Airway epithelial cell (primary cell): ENCODE results near the gene HSPA4L.

- RAMPAGE, long total RNA, result no peak
Measured at GRCh38 chr4:123588580-123588916, 192.0 kb downstream of the SPRY1 start.

DNA sequence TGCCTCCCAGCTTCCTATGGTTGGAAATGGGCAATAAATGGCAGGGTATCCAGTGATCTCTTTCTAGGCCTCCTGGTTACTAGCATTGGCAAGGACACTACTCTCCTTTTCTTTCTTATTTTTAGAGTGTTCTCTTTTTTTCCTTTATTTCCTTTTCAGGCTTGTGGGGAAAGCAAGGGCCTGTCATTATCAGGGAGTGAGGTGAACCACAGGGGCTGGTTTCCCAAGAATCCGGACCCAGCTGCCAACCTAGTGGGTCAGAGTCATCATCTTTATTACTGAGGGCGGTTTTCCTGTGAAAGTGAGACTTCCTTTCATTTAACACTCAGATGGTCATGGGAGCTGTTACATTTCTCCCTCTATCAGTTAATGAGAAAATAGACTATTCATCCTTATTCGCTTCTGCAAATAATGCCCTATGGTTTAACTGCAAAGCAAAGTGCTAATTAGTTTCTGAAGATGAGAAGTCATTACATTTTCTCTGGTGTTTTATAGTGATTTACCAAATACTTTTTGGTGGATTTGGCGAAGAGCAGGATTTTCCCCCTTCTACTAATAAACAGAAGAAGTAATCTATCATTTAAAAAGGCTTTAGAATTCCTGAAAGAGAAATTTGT is 224.8 kb downstream of the SPRY1 start:
- RAMPAGE, long total RNA, result no peak

- RAMPAGE, long total RNA, result no peak
Measured at GRCh38 chr4:123892775-123893584, 496.4 kb downstream of the SPRY1 start.

GRCh38 chr4:124083760-124084231 is 628.7 kb downstream of the ANKRD50 start:
- RAMPAGE, long total RNA, result no peak

DNA sequence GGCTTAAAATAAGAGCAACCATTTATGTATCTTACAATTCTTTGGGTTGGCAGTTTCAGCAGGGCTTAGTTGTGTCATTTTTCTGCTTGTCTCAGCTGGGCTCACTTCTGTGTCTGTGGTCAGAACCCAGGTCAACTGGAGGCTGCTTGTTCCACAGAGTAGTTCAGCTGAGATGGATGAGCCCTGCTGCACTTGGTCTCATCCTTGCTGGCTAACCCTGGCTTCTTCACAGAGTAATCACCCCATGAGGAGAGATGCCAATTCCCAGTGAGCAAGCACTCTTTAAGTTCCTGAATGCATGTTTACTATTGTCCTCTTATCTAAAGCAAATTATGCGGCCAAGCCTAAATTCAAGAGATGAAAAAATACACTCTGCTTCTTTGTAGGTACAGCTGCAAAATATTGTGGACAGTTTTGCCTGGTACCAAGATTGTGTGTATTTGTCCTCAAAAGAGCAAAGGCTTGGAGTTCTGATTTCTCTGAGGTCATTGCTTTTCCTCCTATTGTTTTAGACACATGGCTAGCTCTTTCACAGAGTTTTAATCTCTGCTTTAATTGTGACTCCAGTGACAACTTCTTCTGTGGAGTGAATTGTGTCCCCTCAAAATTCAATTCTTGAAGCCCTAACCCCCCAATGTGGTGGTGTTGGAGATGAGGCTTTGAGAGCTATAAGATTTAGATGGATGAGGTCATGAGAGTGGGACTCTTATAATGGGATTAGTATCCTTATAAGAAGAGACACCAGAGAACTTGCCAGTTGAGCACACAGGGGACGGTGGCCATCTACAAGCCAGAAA is 236.6 kb upstream of the ANKRD50 start:
- RAMPAGE, long total RNA, result no peak

- RAMPAGE, long total RNA, result start-site peak on the plus strand at chr4:127782276-127782361, 546 and 224 reads in 2 replicates
Measured at GRCh38 chr4:127781618-127782452, at the start of gene HSPA4L. TSS of gene HSPA4L (plus strand) at chr4:127782322.

- RAMPAGE, long total RNA, result no peak
Measured at GRCh38 chr4:127964406-127964954, 493 bp downstream of the MFSD8 start.

DNA sequence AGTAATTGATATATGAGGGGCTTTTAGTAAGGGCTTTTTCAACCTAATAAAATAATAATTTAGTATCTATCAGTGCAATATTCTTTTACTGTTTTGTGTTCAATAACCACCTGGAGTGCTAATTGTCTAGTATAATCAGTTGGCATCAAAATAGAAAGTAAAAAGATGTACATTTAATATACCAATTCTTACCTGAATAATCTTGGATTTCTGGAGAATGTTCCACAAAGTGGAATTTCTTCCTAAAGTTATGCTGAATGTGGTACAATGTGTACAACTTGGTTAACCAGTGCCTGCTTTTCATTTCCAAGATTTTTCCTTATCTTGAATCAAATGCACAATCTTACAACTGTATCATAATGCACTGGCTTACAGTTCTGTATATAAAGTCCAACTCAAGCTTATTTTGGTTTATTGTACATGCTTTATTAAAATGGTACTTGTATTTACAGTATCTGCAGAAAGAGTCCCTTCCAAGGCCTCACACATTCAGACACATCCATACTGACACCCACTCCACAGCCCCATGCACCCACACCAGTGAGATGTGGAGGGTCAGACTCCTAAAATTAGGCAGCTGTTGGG is 17.8 kb downstream of the PGRMC2 start:
- RAMPAGE, long total RNA, result no peak

DNA sequence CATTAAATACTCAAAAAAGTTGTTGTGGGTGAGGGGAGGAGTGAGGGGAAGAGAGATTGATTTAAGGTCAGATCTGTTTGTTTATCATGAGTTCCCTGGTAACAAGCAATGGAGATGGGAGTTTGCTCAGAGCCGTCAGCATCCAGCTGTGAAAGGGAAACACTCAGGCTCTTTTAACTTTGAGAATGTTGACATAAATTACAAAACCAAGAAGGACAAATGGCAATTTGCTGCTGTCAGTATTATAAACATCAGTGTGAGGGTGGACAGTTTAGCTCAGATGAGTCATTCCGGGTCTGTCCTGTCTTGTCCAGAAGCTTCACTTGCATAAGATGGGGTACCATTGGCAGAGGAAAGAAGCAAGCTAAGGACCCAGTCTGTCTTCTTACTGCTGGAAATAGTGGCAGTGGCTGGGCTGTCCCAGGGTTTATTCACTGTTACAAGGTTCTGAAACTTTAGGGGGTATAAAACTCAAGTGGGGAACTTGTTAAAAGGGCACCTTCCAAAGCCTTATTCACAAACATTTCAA is 98.4 kb upstream of the PGRMC2 start:
- RAMPAGE, long total RNA, result no peak

- RAMPAGE, long total RNA, result no peak
Measured at GRCh38 chr4:128757539-128758124, 51.9 kb upstream of the JADE1 start.

- RAMPAGE, long total RNA, result no peak
Measured at GRCh38 chr4:128810426-128810913, 970 bp downstream of the JADE1 start.

DNA sequence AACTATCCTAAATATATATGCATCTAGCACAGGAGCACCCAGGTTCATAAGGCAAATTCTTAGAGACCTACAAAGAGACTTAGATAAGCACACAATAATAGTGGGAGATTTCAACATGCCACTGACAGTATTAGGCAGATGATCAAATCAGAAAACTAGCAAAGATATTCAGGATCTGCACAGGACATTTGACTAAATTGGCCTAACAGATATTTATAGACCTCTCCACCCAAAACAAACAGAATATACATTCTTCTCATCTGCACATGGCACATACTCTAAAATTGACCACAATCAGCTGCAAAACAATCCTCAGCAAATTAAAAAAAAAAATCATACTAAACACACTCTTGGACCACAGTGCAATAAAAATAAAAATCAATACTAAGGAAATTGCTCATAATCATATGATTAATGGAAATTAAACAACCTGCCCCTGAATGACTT is 109.4 kb downstream of the JADE1 start:
- RAMPAGE, long total RNA, result no peak

GRCh38 chr4:133150182-133151270 is 1.4 kb downstream of the PCDH10 start:
- RAMPAGE, long total RNA, result no peak

- RAMPAGE, long total RNA, result no peak
Measured at GRCh38 chr4:133886547-133886989, 315.0 kb downstream of the PABPC4L start.

- RAMPAGE, long total RNA, result no peak
Measured at GRCh38 chr4:136393604-136393956, 1138.7 kb downstream of the PCDH18 start.

GRCh38 chr4:137496636-137497140 is 35.6 kb downstream of the PCDH18 start:
- RAMPAGE, long total RNA, result no peak

DNA sequence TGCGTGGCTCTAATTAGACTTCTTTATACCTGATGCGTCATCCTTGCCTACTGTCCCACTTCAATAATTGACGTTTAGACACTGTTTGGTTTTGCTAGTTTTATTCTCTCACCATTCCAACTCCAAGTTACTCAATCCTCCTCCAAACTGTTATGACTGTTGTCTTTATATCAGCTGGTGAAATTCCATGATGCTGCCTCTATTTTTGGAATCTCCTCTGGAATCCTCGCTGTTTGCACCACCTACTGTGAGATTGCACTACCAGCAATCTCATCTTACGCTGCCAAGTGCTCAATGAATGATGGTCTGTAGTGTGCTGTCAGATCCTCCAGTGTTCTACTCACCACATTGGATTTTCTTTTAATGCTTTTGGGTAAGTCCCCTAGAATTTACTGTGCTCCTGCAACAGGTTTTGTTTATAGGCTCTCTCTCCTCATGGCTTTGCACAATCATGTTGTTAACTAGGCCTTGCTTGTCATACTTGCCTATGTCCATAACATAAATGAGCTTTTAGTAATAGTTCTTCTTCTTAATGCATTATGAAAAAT is 13.2 kb upstream of the PCDH18 start:
- RAMPAGE, long total RNA, result no peak

DNA sequence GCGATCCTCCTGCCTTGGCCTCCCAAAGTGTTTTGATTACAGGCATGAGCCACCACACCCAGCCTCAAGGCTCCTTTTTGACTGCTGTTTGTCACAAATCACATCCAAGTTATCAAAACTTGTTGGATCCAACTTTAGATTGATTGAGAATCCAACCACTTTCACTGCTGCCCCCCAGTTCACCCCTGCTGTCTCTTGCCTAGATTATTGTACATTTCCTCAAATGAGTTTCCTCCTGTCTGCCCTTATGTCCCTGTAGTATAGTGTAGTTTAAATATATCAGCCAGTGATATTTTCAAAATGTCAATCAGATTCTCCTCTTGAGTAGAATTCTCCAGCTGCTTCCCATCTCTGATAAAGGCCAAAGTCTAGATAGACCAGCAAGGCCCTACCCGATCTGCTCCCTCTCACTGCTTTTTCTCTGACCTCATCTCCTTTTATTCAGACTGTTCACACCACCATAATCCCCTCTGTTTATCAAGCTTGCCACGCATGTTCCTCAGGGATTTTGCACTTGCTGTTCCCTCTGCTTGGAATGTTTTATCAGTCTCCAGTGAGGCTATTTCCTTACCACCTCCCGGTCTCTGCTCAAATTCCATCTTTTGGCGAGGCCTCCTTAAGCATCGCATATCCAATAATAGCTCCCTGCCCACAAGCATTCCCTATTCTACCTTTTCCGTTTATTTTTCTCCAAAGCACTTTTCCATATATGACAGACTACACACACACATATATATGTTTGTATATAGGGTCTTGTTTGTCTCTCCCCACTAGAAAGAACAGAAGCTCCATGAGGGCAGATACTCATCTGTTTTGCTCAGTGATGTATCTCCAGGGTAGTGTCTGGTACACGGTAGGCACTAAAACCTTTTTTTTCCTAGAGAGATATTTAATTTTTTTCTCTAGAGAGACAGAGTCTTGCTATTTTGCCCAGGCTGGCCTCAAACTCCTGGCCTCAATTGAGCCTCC is 20.1 kb downstream of the NOCT start:
- RAMPAGE, long total RNA, result no peak

GRCh38 chr4:139343958-139344665 is 41.8 kb upstream of the NDUFC1 start:
- RAMPAGE, long total RNA, result no peak

GRCh38 chr4:139557620-139558295 is 1.7 kb upstream of the SETD7 start:
- RAMPAGE, long total RNA, result no peak